GM23338 (cell line): ENCODE data around the genes RIPK4 and TFF3.

DNA sequence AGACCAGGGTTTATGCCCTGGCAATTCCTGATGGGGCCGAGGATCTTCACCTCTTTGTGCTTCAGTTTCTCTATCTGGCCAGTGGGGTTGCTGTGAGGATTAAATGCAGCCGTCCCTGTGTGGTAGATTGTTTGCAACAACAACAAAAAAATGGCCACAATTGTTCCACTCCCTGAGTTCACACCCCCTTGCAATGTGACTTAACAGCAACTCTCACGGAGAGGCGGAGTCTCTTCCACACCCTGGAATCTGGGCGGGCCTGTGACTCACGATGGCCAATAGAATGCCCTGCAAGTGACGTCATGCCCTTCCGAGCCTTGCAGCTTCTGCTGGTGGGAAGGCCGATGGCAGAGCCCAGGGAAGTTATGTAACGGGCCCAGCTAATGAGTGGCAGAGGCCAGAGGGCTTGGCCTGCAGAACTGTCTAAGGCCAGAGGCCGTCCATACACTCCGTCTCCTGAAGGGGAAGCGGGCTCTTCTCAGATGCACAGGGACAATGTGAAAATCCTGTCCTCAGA, 87.9 kb downstream of the RIPK4 start:
- PRO-cap = bidirectional peak, plus-strand start at position 350 of the sequence, minus-strand start at position 214 of the sequence
- RAMPAGE, long total RNA = no peak

- PRO-cap = no peak
- RAMPAGE, long total RNA = no peak
Measured at GRCh38 chr21:41759234-41759734, 7.6 kb downstream of the RIPK4 start.

DNA sequence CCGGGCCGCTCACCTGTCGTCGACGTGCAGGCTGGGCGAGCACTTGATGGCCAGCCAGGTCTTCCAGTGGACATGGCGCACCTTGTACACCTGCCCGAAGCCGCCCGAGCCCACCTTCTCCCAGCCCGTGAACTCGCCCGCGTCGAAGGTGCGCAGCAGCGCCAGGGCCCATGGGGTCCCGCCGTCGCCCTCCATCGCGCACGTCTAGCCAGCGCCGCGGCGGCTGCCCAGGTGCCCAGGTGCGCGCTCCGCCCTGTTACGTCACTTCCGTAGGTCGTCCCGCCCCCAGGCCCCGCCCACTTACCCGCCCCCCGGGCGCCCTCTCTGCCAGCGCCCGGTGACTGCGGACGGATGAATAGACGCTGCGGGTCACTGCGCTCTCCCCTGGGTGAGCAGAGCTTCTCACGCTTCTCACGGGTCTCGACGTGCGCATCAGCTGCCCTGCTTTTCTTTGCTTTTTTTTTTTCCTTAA, at the start of gene RIPK4:
TSS of gene RIPK4 (minus strand) at position 206 of the 472 bp plus-strand sequence.
- PRO-cap = bidirectional peak, plus-strand start at position 321 of the sequence, minus-strand start at position 206 of the sequence
- RAMPAGE, long total RNA = no peak

GRCh38 chr21:41833513-41834100, 45.5 kb downstream of the PRDM15 start:
- PRO-cap = no peak
- RAMPAGE, long total RNA = no peak

DNA sequence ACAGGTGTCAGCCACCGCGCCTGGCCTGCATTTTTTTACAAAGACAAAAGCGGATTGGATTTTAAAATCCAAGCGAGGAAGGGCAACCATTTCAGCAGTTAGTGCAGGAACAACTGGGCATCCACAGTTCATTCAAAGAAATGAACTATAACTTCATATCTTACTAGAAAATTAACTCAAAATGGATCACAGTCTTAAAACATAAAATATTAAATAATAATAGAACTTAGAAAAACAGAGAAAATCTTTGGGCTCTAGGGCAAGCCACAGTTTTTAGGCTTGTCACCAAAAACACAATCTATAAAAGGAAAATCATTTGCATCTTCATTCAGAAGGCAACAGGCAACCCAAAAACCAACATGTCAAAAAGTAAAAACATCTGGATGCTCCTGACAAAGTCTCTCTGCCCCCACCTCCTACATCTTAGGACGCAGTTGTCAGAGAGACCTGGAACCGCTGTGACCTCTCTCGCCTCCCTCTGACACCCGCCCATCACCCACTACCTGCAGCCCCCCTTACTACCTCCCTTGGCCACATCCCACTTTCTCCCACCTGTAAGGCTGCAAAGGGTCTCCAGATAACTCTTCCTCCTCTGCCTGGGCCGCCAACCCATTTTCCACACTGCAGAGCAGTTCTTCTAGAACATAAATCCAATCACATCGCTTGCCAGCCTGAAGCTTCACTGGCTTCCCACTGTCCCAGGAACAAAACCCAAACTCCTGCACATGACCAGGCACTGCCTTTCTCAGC, 14.9 kb downstream of the PRDM15 start:
- PRO-cap = no peak
- RAMPAGE, long total RNA = no peak

- PRO-cap = no peak
- RAMPAGE, long total RNA = no peak
Measured at GRCh38 chr21:41888290-41889593, 9.6 kb upstream of the PRDM15 start.

GRCh38 chr21:42008956-42009795, 984 bp downstream of the ZBTB21 start:
- PRO-cap = bidirectional peak, plus-strand start at chr21:42009299, minus-strand start at chr21:42009305
- RAMPAGE, long total RNA = no peak

- PRO-cap = no peak
- RAMPAGE, long total RNA = no peak
Measured at GRCh38 chr21:42040404-42041064, 30.4 kb upstream of the ZBTB21 start.

DNA sequence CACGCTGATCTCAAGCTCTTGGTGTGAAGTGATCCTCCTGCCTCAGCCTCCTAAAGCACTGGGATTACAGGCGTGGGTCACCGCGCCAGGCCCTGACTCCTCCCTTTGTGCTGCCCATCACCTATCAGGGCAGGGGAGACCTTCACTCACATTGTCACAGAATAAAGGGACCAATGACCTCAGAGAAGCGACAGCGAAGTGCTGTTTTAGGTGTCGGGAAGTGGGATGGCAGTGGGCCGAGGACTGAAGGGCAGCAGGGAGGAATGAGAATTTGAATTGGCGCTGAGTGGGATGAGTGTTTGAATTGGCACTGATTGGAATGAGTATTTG, 12.6 kb upstream of the UMODL1 start:
- PRO-cap = no peak
- RAMPAGE, long total RNA = no peak

DNA sequence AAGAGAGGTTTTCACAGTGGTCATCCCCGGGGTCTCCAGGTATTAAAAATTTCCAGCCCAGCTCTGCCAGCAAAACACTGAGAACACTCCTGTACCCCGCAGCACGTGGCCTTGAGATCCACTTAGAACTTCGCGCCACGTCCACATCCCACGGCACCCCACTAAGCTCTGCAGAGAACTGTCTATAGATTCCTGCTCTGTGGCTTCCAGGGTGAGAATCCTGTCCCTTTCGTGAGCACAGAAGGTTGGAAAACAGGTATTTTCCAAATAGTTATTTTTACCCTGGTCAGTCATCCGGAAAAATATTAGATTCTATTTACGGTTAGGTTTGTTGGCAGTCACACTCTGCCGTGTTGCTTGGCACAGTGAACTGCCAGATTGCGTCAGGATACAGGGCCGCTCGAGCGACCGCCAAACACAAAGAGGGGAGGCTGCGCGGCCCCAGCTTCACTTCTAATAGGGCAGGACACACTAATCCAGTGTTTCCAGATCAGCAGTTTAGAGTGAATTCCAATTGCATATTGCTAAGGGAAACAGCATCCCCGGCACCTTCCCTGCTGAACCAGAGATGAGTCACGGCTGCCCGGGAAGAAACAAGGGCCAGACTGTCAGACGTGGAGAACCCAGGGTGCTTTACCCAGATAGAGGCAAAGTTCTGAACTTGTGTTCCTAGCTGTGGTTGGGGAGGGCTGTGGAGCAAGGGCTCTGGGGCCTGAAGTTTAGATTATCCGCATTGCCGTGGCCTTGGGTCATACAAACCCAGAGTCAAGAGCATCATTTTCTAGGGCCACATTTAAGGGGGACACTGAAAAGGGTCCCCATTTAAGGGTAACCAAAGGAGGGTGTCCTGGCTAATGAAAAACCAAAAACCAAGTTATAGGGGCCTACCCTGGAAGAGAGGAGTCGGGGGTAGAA, 22.9 kb downstream of the UMODL1 start:
- PRO-cap = no peak
- RAMPAGE, long total RNA = no peak

DNA sequence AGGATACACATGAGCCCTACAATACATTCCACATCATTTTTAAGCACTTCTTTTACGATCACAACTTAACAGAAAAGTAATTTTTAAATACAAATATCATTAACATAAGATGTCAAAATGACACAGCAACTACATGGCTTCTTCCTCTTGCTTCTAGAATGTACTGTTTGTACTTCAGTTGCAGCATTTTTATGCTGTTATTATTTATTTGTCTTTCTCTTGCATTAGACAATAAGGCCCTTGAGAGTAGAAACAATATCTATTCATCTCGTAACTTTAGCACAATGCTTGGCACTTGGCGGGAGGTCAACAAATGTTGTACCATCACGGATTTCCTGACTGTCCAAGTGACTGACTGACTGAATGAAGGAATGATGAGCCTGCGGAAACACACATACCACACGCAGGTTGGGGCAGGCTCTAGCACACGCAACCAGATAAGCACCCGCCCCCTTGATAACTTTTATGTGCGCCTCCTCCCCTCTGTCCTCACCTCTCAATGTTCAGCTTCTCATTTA, 48.0 kb upstream of the ABCG1 start:
- PRO-cap = no peak
- RAMPAGE, long total RNA = no peak

- PRO-cap = no peak
- RAMPAGE, long total RNA = no peak
Measured at GRCh38 chr21:42209746-42210575, 9.0 kb upstream of the ABCG1 start.

DNA sequence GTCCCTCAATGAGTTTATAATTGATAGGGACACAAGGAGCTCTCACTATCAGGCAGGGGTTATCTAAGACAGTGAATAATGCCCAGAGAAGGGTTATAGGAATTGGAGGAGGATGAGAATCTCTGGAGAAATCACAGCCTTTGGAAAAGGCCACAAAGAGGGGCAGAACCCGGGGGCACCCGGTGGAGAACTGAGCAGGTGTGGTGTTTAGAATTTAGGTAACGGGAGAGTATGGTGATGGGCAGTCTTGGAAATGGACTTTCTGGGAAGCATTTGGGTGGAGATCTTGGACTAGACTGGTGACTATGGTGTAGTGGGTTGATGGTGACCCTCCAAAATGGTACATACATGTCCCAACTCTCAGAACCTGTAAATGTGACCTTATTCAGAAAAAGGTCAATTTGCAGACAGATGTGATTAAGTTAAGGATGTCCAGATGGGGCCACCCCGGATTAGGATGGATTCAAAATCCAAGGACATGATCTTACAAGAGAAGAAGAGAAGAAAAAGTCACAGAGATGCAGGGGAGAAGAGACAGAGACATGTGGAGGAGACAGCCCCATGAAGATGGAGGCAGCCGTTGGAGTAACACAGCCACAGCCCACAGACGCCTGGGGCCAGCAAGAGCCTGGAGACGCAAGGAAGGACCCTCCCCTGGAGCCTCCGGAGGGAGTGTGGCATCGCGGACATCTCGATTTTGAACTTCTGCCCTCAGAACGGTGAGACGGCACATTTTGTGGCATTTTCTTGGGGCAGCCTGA, 28.5 kb downstream of the ABCG1 start:
- PRO-cap = no peak
- RAMPAGE, long total RNA = no peak

GRCh38 chr21:42261372-42261849, 42.5 kb downstream of the ABCG1 start:
- PRO-cap = bidirectional peak, plus-strand start at chr21:42261706, minus-strand start at chr21:42261606
- RAMPAGE, long total RNA = no peak

DNA sequence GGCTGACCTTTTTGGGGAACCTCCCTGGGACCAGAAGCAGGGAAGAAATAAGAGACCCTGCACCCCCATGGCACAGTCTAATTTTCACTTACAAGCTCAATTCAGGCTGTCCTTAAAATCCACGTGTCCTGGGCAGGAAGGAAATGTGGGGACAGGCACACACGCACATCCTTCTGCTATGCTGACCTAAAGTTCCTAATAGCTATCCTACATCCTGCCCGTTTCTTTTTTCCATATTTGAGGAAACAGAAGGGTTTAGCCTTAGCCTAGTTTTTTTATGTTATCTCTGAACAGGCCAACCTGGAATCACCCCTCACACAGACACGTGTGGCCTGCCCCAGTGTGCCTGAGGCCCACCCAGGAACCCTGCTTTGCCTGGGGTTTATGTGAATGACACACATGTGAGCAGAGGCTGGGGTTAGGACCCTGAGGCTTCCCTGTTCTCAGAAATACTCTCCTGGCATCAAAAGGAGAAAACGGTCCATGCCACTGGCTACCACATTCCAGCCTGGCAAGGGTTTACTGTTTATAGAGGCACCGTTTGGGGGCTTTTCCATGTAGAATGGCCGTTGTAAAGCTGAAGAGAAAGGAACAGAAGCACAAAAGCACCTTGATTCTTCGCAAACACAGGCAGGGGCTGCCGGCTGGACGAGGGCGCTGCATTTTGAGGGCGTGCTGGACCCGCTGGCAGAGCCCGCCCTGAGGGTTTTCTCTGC, 13.3 kb downstream of the TFF3 start:
- PRO-cap = no peak
- RAMPAGE, long total RNA = no peak

GRCh38 chr21:42315222-42316058, at the start of gene TFF3:
TSS of gene TFF3 (minus strand) at chr21:42315409.
- PRO-cap = no peak
- RAMPAGE, long total RNA = no peak

- PRO-cap = bidirectional peak, plus-strand start at chr21:42516328, minus-strand start at chr21:42516315
- RAMPAGE, long total RNA = no peak
Measured at GRCh38 chr21:42515989-42516634, 2.5 kb downstream of the SLC37A1 start.

DNA sequence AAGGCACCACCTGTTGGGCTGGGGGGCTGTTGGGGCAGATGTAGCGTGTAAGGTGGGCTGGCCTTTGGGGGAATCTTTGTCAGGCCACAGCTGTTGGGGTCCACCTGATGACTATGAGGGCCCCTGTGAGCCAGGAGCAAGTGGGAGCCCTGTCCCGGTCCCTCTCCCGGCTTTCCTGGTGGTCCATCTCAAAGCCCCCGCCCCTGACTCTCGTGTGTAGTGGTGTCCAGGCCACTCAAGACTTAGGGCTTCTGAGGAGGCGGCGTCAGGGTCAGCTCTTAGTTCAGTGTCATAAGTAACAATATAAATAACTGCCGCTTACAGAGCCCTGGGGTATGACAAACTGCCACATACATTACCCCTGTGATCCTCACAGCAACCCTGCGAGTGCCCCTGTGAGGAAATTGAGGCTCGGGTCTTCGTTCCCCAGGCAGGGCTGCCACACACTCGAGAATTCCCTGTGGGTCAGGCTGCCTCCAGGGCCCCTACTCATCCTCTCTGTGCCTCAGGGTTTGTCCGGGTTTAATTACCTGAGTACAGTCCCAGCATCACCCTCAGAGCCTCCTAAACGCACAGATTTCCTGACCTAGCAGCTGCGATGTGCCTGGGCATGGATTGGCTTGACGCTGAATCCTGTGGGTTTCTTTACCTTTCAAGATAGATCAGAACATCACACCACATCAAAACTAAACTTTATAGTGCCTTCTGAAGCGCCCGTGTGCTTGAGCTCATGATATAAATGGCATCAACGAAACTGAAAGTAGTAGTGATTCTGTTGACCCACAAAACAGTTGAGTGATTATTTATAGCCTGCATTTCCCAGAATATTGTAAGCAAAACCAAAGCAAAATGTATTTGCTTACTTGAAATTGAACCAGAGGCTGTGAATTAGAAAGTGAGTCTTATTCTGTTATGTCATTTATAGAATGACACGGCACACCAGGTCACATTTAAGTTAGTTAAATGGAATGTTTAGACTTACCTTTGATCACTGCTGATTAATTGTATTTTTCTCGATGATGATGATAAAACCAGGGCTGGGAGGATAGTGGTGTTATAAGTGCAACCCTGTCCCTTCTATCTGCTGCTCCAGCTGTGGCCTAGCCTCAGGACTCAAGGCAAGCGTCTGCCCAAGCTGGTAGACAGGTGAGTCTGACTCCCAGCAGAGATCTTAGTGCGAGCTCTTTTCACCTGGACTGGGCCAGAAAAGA, 14.0 kb downstream of the SLC37A1 start:
- PRO-cap = no peak
- RAMPAGE, long total RNA = no peak

- PRO-cap = no peak
- RAMPAGE, long total RNA = no peak
Measured at GRCh38 chr21:42530194-42530521, 16.5 kb downstream of the SLC37A1 start.

- PRO-cap = no peak
- RAMPAGE, long total RNA = no peak
Measured at GRCh38 chr21:42737723-42738521, 84.5 kb downstream of the PDE9A start.